Duodenum (tissue), 1 donor: ENCODE results near the genes FAM151A and MROH7.

- PRO-cap: unidirectional peak, plus-strand start at chr1:54257140
These were observed 56.9 kb downstream of the MRPL37 start for GRCh38 chr1:54256650-54257397.

GRCh38 chr1:54276648-54277770, 77.0 kb downstream of the MRPL37 start:
- PRO-cap: no peak

- PRO-cap: no peak
These were observed 109.8 kb downstream of the MRPL37 start for GRCh38 chr1:54309256-54310638.

DNA sequence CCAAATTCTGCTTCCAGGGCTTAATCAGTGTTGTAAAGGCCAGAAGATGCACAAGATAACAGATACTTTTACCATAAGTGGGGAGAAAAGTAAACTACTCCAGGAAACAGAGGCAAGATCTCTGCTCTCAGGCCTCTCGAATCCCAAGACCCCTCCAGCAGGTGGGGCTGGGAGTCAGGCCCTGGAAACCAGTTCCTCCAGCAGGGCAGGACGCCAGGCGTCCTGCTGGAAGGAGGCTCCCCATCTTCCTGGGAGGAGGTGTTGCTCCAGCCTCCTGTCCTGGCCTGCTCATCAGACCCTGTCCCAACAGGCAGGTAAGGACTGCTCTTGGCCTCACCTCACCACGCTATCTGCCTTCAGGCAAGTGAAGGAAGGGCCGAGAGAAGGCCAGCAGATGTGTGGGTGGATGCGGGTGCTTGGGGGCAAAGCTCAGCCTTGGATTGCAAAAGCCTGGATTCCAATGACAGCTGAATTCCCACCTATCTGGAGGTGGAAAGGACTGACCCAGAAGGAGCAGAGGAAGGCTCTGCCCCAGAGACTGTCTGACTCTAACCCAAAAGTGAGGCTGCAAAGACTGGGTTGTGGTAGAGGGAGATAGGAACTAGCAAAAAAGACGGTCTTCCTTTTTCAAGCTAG, 123.4 kb downstream of the MRPL37 start:
- PRO-cap: no peak

- PRO-cap: no peak
These were observed 124.8 kb downstream of the MRPL37 start for GRCh38 chr1:54324570-54325345.

DNA sequence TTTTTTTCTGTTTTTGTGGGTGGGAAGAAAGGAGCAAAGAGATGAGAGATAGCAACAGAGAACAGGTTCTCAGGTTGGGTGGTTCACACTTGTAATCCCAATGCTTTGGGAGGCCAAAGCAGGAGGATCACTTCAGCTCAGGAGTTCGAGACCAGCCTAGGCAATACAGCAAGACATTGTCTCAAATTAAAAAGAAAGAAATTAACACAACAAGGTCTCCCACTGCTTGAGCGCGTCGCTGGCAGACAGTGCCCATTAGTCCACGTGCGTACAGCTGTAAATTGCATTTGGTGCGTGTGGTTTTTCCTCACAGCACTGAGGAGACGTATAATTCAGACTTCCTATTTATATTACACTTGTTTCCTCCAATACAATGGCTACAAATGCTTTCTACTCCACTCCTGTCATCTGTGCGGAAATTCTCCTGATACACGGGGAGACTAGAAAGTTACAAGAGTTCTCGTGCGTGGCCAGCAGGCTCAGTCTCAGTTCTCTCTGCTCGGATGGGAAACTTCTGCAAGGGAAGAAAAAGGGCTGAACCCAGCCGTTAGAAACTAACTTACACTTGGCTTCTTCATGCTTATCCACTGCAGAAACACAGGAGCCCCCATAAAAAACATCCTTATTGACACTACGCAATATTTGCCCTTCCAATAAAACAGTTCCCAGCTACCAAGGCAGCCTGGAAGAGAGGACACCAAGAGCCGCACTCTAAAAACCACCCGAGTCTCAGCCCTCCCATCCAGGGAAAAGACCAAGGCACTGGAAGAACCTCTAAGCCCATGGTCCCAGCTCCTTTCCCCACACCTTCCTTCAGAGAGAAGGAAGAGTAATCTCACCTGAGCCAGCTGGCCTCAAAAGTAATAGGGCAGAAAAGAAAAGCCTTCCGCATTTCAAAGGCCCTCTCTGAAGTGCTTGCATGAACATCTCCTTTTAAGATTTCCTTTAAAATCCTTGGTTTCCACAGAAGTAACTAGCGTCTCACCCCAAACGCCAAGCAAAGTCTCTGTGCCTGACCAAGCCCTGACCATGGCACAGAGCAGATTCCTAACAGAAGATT, 145.0 kb downstream of the MRPL37 start:
- PRO-cap: no peak

GRCh38 chr1:54354931-54355472, 155.0 kb downstream of the MRPL37 start:
- PRO-cap: no peak

DNA sequence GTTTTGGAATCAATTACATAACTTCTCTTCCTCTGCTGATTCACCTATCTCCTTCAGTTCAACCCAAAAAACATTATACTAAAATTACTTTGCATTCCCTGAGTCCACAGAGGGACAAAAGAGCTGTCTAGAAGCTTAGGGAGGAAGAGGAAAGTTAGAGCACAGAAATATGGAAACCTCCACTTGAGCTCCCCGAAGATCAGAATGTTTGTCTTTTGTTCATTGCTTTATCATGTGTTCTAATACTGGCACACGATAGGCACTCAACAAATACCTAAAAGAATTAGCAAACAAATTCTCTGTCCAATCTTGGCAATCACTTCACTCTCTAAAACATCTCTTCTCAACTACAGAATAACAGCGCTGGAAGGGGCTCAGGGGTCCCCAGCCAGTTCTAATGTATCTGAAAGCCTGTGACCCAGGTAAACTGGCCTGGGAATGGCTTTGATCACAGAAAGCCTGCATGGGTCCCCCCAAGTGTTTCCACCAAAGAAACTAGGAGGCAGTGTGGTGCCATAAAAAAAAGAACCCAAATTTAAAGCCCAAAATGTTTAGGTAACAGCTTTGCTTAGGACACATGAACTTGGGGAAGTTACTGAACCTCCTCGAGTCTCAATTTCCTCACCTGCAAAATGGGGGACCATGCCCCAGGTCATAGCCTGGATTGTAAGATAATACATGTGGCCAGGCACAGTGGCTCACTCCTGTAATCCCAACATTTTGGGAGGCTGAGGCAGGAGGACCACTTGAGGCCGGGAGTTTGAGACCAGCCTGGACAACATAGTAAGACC, 160.3 kb downstream of the MRPL37 start:
- PRO-cap: no peak

GRCh38 chr1:54370886-54372045, 171.3 kb downstream of the MRPL37 start:
- PRO-cap: no peak

- PRO-cap: no peak
These were observed 144.2 kb upstream of the ACOT11 start for GRCh38 chr1:54403806-54404319.

DNA sequence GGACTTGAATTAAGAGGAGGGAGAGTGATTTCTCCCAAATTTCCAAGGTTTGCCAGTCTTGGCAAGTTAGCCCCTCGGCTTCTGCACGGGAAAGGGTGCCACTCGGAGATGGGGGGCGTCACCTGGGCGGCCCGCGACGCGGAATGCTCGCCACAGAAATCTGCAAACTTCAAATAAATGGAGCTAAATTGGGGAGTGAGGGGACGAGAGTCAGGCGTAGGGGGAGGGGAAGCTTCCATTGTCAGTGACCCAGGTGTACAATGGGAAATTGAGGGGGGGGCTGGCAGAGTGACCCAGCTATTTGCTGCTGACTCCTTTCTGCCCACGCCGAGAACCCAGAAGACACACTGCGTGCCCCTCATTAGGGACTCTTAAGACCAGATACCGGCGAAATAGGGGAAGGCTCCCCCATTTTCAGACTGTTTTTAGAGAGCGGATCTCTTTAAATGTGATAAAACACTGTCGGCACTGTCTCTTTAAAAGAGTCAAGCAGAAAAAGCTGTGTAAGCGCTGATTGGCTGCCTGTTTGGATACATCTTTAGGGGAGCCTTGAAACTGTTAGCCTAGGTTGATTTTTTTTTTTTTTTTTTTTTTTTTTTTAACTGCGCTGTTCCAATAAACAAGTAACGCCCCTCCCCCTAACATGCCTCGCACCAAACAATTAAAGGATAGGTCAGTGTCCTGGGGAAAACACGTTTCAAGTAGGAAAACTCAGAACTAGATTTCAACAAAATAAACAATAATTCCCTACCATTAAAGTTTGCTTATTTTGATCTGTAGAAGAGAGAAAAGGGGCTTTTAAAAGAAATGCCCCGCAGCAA, 140.6 kb upstream of the ACOT11 start:
- PRO-cap: no peak

GRCh38 chr1:54475911-54476782, 71.9 kb upstream of the ACOT11 start:
- PRO-cap: no peak

- PRO-cap: no peak
These were observed at the start of gene FAM151A for GRCh38 chr1:54623192-54623916. Gene FAM151A, minus strand, starts transcription at chr1:54623525.

- PRO-cap: no peak
These were observed at the start of gene MROH7 for GRCh38 chr1:54641585-54641999. Gene MROH7, plus strand, starts transcription at chr1:54641786.

DNA sequence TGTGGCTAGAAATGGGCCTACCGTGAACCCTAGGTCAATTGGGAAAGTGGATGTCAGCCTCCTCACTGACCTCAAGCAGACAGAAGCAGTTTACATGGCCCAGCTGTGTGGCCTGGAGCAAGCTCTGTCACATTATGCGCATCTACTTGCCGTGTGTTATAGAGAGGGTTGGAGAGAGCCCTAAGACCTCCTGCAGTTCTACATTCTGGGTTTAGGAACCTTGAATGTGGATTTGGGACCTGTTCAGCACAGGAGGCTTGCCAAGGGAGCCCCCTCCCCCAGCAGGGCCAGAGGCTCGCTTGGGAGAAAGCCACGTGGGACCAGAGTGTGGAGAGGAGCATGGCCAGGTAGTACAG, 20.7 kb downstream of the PARS2 start:
- PRO-cap: no peak

GRCh38 chr1:54845887-54846729, 40.2 kb downstream of the LEXM start:
- PRO-cap: no peak

DNA sequence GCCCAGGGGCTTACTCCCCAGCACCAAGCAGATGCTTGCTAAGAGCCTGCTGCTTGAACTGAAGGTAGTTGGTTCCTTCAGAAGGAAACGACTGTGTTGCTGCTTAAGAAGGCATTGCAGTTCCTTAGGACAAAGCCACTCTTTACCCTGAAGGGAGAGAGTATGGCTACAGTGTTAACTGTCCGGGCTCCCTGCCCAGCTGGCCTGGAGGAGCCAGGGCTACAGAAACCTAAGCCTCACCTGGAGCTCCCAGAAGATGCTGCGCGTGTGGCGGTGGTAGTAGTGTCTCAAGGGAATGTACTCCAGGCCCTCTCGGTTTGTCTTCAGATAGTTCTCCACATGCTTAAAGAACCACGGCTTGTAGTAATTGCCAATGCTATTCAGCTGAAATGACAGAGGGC, 21.9 kb downstream of the DHCR24 start:
- PRO-cap: no peak

- PRO-cap: no peak
These were observed 21.3 kb downstream of the DHCR24 start for GRCh38 chr1:54865597-54866254.

DNA sequence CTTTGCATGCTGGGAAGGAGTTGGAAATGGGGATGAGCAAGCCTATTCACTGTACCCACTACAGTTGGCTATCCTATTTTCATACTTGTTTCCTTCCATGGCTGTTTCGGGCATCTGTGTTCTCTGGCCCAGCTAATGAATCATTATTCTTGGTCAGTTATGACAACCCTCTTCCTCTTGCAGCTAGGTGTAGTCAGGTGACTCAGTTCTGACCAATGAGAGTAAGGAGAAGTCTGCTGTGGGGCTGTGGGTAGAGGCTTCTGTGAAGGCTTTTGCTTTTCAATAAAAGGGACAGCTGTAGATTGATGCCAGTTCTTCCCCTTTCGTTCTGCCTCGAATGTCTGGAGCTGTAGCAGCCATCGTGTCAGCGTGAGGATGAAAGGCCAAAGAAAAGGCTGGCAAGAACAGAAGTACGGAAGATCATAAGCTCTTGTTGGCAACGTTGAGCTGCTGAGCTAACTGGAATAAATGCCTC, 14.4 kb upstream of the TMEM61 start:
- PRO-cap: no peak

GRCh38 chr1:55151013-55151587, 64.1 kb downstream of the USP24 start:
- PRO-cap: no peak